Occipital lobe (tissue), 2 donors: ENCODE measurements around a stretch of chr9.

DNA sequence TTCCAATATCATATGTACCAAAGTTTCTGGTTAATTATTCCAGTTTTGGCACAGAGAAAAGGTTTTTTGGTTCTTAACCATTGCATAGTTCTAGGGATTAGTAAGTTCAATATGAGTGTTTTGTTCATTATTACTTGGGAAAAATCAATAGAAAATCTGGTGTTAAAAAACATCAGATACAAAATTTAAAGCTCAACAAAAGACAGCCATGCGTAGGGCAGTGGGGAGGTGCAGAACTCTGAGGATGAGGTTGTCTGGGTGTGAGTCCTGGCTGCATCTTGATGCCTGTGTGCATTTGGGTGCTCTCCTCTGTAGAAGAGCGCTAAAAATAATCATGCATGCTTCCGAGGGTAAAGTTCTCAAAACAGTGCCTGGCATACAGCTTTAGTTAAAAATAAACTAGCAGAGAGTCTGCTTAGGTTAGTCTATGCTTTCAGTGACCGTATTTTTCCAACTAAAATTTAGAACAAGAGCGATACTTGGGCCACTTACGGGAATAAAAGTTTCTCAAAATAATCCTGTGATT is 55.4 kb upstream of the SPATA31C2 start:
- RAMPAGE, long total RNA, result no peak

- RAMPAGE, long total RNA, result no peak
These were observed 35.6 kb downstream of the SPIN1 start for GRCh38 chr9:88423675-88424495.

GRCh38 chr9:88533715-88534886 is 877 bp upstream of the NXNL2 start:
- RAMPAGE, long total RNA, result no peak

DNA sequence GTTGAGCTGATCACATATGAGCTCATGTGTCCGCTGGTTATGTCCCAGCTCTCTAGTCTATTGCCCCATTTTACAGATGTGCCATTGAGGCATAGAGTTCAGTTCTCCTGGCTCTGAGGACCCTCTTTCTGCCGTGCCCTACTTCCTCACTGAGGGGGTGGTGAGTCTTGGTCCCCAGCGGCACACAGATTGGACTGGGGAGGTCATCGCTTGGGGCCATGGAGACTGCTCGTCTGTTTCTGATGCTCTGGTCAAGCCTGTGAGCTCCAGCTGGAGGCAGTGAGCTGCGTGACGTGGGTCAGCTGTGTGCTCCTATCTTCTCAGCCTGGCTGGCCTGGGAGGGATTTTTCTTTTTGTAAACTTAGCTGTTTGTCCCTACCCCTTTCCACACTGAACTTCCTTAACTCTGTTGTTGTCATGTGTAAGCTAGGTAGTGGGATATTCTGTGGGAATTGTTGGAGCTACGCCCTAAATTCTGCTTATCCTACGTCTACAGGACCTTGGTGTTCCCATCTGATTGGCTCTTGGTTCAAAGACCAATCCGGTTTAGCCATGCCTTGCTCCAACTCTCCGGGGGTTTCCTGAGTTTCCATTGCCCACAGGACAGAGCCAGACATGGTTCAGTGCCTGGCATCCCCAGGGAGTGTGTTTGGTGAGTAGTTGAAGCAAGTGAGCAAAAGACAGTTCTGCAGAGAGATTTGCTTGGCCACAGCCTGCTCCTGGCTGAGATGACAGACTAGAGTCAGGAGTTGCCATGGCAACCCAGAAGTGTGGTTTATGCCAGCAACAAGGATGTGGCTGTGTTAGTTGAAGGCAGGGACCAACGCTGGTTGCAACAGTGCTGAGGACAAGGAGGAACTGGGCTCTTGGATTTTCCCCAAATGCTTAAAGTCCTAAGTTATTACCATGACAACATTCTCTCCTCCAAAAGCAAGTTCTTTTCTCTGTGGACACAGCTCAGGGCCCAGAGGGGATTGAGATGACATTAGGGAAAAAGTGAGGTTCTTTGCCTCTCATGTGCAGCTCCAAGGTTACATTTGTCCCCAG is 2.5 kb downstream of the NXNL2 start:
- RAMPAGE, long total RNA, result no peak

GRCh38 chr9:89000844-89001608 is 9.8 kb downstream of the S1PR3 start:
- RAMPAGE, long total RNA, result no peak

DNA sequence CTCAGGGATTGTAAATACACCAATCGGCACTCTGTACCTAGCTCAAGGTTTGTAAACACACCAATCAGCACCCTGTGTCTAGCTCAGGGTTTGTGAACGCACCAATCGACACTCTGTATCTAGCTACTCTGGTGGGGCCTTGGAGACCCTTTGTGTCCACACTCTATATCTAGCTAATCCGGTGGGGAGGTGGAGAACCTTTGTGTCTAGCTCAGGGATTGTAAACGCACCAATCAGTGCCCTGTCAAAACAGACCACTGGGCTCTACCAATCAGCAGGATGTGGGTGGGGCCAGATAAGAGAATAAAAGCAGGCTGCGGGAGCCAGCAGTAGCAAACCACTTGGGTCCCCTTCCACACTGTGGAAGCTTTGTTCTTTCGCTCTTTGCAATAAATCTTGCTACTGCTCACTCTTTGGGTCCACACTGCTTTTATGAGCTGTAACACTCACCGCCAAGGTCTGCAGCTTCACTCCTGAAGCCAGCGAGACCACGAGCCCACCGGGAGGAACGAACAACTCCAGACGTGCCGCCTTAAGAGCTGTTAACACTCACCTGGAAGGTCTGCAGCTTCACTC is 28.0 kb upstream of the CKS2 start:
- RAMPAGE, long total RNA, result no peak

- RAMPAGE, long total RNA, result no peak
These were observed 2.1 kb upstream of the CKS2 start for GRCh38 chr9:89308753-89309500.

- RAMPAGE, long total RNA, result no peak
These were observed 18.9 kb downstream of the SECISBP2 start for GRCh38 chr9:89337115-89337784.

- RAMPAGE, long total RNA, result no peak
These were observed 45.4 kb downstream of the SECISBP2 start for GRCh38 chr9:89363258-89364441.

- RAMPAGE, long total RNA, result no peak
These were observed 59.5 kb downstream of the SECISBP2 start for GRCh38 chr9:89377691-89378227.

DNA sequence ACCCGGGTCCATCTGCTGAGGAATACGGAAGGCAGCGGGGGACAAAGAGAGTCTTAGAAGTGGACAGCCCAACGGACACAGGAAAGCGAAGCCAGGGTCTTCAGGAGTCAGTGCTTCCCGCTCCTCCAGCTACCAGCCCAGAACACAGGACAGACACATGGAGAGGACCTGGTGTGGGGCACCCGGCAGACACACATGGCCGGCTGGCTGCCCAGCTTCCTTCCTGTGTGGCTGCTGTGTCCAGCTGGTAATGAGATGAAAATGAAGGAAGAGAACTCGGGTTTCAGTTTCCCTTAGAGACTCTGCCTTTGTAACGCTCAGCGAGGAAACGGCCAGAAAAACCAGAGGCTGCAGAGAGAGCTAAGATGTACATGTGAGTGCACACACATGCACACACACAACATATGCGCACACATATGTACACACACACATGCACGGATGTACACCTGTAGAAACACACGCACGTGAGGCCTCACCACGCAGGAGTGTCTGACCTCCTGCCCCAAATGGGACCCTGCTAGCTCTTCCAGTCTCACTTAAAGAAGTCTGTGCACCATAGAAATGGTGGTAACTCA is 87.6 kb downstream of the SECISBP2 start:
- RAMPAGE, long total RNA, result no peak

DNA sequence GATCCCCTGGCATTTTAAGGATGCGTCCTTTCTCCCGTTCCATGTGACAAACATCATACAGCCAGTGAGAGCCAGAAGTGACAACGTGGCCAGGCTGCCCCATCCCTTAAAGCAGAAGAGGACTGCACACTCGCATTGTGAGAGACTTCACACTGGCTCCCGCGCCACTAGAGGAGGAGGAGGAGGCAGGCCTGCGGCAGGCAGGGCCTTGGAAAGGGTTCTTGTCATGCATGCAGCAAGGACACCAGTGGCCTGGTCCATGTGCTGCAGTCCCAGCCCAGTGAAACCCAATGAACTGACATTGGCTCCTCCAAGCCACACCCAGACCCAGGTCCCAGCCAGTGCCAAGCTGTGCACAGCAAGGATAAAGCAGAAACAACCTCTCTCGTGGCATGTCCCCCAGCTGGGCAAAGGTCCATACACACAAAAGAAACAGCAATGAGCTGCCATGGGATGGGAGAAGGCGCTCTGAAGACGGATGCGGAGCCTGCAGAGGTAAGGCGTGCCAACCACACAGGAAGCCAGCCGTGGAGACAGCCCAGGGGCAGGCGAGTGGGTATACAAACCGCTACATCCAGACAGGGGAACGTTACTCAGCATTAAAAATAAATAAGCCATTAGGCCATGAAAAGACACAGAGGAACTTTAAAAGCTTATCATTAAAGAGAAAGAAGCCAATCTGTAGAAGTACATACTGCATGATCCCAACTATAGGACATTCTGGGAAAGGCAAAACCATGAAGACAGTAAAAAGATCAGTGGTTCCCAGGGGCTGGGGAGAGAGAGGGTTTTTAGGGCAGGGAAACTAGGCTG is 89.2 kb downstream of the SEMA4D start:
- RAMPAGE, long total RNA, result no peak

GRCh38 chr9:89442782-89443351 is 55.0 kb downstream of the SEMA4D start:
- RAMPAGE, long total RNA, result no peak

- RAMPAGE, long total RNA, result no peak
These were observed 40.9 kb downstream of the SEMA4D start for GRCh38 chr9:89456908-89457481.

DNA sequence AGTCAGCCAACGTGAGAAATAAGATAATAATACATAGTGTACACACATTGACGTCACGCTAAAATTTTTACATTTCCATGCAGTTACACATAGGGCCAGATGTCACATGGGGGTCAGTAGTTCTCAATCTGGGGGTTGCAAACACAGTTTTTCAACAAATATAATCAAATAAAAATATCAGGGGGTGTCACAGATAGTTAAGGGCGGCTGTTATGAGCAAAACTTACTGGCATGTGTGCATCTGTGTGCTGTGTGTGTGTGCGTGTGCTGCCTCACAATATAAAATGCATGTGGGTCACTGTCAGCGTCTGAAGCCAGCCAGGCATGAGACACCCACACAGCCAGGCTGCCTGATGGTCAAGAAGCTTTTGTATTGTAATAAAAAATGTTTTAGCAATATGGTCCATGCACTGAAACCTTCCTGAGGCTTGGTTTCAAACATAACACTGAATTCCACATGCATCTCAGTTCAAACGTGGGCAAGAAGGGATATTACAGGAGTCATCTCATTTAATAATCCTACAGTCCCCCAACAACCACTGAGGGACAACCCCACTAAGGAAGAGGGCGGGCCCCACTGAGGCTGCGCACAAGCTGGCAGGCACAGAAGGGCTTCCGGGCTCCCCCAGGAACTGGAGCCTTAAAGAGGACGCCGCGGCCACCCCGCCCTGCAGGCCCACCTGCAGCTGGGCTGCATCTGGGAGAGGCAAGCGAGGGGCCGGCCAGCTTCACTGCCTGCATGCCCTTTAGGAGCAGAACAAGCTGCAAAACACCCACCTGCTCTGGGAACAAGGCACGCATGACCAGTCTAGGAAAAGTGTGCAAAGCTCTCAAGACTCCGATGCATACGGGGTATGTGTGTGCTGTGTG is 14.2 kb downstream of the SEMA4D start:
- RAMPAGE, long total RNA, result no peak

DNA sequence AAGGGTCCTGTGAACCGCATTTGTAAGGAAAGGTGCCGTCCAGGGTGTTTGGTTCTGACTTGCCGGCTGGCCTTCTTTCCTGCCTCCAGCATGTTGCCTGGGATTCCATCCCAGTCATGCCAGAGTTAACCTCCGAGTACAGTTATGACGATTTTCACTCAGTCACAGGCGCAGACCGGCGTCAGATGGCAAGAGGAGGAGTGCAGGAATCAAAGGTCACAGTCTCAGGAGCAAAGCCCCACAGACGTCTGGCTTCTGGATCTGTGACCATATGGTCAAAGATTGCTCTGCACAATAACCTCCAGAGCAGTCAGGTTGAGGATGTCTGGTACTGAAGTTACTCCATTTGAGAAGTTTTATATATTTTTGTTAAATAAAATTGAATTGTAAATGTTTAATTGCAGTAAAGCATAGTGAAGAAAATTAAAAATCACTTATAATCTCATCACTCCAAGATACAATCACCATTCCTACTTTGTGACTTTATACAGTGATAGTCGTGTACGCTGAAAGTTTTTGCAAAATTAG is 5.8 kb upstream of the GADD45G start:
- RAMPAGE, long total RNA, result no peak

DNA sequence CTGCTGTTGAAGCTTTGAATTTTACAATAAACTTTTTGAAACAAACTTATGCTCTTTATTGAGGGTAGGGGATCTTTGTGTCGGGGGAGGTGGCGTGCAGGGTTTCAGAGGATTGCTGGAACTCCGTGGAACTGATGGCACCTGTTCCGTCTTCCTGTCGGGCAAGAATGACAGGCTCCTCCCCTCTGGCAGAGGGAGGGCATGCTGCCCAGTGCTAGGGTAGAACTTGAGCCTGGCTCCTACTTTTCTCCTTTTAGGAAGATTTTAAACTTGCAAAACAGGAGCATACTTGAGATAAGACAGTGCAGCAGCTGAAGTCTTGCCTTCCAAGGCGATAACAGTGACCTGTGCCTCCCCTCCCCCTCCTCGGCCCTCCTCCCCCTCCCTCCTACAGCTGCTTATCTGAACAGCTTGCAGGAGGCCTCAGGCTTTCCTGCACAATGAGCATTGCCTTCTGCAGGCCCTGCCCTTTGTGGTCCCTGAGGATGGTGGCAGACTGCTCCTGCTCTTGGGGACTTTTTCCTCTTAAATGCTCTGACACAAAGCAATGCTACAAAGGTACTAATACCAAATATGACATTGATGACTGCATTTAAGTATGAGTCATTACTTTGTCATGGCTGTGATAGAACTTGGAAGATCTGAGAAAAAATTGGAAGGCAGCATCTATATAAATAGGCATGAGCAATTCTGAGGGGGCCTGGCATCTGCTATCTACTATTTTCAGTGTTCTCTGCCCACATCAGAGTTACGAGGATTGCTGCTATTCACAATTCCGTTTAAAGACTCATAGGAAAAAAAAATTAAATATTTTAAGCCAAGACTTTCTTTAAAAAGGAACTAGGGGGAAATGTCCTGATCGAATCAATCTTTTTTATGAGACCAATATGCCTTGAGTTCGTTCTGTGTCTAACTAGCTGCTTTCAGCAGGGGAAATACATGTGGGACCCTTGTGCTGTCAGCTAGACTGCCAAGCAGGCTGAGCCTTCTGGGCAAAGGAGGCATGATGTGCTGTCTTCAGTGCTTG is 2.0 kb downstream of the GADD45G start:
- RAMPAGE, long total RNA, result no peak

DNA sequence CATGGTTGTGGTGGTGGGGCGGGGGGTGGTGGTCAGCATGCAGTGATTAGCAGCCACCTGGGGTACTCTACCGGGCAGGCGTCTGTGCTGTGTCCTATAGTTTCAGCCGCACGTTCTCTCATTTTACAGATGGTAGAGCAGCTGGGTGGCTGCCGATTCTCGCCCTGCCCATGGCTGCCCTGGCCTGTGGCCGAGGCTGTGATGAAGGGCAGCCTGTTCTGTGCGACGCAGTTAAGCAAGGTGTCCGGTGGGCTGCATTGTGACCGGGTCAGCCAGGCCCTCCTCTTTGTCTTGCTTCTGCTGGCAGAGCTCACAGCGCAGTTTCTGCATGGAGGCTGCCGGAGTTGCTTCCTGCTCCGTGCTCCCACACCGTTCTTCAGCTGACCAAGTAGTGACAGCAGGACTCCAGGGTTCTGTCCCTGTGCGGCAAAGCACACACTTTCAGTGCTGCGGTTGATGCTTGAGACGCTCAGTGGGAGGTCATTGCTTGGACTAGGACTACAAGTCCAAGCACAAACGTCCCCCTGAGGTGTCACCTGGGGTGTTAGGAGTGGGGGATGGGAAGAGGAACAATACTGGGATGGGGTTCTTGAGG is 57.9 kb downstream of the GADD45G start:
- RAMPAGE, long total RNA, result no peak

- RAMPAGE, long total RNA, result no peak
These were observed 323.3 kb downstream of the GADD45G start for GRCh38 chr9:89928205-89928483.

DNA sequence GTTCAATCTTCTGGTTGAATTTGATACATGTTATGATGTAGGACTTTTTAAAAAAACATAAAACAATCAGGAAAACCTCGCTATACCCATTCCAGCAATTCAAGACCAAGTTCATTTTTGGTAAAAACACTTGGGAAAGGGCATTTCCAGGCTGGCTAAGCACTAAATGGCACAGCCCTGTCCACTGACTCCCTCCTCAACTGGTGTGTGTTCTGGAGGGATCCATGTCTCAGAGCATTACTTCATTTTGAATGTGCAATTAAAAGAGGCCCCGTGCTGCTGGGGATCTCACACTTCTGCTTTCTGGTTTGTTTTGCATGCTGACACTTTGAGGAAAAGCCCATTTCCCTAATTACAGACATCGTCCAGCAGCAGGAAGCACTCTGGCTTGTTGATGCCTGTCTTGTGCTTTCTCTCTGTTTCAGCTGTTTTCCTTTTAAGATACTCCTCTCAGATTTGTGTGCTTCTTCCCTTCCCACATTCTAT is 25.5 kb downstream of the SYK start:
- RAMPAGE, long total RNA, result no peak